Right lobe of liver (tissue), 4 donors: ENCODE measurements around the genes MUC21 and LTA.

- PRO-cap, 4 experiments: peak in 2 of 4 experiments; most common minus-strand start chr6:30659194 (in 1)
- RAMPAGE, long total RNA, 2 experiments: no peak in any of the 2 experiments
Observed at GRCh38 chr6:30658959-30659346, 12.0 kb downstream of the C6orf136 start.

- PRO-cap, 4 experiments: no peak in any of the 4 experiments
- RAMPAGE, long total RNA, 2 experiments: no peak in any of the 2 experiments
Observed at GRCh38 chr6:30757272-30758096, 13.1 kb upstream of the IER3 start.

GRCh38 chr6:30781392-30782589 lies 37.4 kb upstream of the IER3 start:
- PRO-cap, 4 experiments: peak in 4 of 4 experiments; most common plus-strand start chr6:30782223 (in 4); most common minus-strand start chr6:30781806 (in 4)
- RAMPAGE, long total RNA, 2 experiments: start-site peak on the plus strand in 1 of 2 experiments, at chr6:30781867-30782133 at its widest, 6 to 9 reads per replicate

DNA sequence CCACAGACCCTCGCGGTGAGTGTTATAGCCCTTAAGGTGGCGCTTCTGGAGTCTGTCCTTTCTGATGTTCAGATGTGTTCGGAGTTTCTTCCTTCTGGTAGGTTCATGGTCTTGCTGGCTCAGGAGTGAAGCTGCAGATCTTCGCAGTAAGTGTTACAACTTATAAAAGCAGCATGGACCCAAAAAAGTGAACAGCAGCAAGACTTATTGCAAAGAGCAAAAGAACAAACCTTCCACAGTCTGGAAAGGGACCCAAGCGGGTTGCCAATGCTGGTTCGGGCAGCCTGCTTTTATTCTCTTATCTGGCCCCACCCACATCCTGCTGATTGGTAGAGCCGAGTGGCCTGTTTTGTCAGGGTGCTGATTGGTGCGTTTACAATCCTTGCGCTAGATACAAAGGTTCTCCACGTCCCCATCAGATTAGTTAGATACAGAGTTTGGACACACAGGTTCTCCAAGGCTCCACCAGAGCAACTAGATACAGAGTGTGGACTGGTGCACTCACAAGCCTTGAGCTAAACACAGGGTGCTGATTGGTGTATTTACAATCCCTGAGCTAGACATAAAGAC lies 62.5 kb upstream of the IER3 start:
- PRO-cap, 4 experiments: no peak in any of the 4 experiments
- RAMPAGE, long total RNA, 2 experiments: no peak in any of the 2 experiments

GRCh38 chr6:30843865-30844555 lies 40.3 kb upstream of the DDR1 start:
- PRO-cap, 4 experiments: no peak in any of the 4 experiments
- RAMPAGE, long total RNA, 2 experiments: no peak in any of the 2 experiments

- PRO-cap, 4 experiments: no peak in any of the 4 experiments
- RAMPAGE, long total RNA, 2 experiments: no peak in any of the 2 experiments
Observed at GRCh38 chr6:30983629-30983957, at the start of gene MUC21. Gene MUC21, plus strand, starts transcription at chr6:30983718.

DNA sequence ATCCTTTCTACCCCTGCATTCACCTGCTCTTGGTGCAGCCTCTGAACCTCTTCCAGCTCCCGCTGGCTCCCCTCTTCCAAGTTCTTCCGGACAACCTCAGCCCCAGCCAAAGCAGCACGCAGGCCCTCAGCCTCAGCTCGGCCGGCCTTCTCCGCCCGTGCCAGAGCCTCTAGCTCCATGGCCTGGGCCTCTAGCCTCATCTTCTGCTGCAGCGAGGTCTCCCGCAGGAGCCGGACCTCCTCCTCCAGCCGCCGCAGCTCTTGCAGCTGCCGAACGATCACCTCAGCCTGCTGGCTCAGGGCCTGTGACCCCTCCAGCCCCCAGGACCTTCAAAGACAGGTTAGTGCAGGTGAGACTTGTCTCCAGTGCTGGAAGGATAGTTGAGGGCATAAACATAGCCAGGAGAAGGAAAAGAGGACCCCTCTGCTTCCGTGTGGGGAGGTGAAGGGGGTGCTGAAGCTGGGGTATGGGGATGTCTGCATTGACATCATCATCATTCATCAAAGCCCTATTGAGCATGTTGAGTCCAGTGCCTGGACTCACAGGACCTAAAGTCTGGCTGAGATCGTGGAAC lies 3.0 kb downstream of the CCHCR1 start:
- PRO-cap, 4 experiments: no peak in any of the 4 experiments
- RAMPAGE, long total RNA, 2 experiments: no peak in any of the 2 experiments

GRCh38 chr6:31164892-31165735 lies 5.4 kb downstream of the POU5F1 start:
- PRO-cap, 4 experiments: no peak in any of the 4 experiments
- RAMPAGE, long total RNA, 2 experiments: no peak in any of the 2 experiments

GRCh38 chr6:31175778-31176329 lies 5.4 kb upstream of the POU5F1 start:
- PRO-cap, 4 experiments: no peak in any of the 4 experiments
- RAMPAGE, long total RNA, 2 experiments: no peak in any of the 2 experiments

DNA sequence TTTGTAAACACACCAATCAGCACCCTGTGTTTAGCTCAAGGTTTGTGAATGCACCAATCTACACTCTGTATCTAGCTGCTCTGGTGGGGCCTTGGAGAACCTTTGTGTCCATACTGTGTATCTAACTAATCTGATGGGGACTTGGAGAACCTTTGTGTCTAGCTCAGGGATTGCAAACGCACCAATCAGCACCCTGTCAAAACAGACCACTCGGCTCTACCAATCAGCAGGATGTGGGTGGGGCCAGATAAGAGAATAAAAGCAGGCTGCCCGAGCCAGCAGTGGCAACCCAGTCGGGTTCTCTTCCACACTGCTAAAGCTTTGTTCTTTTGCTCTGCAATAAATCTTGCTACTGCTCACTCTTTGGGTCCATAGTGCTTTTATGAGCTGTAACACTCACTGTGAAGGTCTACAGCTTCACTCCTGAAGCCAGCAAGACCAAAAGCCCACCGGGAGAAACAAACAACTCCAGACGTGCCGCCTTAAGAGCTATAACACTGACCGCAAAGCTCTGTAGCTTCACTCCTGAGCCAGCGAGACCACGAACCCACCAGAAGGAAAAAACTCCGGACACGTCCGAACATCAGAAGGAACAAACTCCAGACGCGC lies 25.8 kb upstream of the POU5F1 start:
- PRO-cap, 4 experiments: peak in 4 of 4 experiments; most common plus-strand start position 284 of the sequence (in 3); most common minus-strand start position 127 of the sequence (in 3)
- RAMPAGE, long total RNA, 2 experiments: no peak in any of the 2 experiments

DNA sequence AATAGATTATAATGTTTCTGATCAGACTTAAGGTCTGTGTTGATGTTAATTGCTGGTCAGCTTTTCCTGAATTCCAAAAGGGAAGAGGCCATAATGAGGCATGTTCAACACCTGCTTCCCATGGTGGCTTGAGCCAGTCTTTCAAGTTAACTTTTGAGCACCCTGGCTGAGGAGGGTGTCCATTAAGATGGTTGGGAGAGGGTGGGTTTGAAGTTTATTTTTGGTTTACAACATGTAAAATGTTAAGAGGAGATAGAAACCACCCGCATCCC lies 6.7 kb downstream of the HLA-C start:
- PRO-cap, 4 experiments: no peak in any of the 4 experiments
- RAMPAGE, long total RNA, 2 experiments: no peak in any of the 2 experiments

DNA sequence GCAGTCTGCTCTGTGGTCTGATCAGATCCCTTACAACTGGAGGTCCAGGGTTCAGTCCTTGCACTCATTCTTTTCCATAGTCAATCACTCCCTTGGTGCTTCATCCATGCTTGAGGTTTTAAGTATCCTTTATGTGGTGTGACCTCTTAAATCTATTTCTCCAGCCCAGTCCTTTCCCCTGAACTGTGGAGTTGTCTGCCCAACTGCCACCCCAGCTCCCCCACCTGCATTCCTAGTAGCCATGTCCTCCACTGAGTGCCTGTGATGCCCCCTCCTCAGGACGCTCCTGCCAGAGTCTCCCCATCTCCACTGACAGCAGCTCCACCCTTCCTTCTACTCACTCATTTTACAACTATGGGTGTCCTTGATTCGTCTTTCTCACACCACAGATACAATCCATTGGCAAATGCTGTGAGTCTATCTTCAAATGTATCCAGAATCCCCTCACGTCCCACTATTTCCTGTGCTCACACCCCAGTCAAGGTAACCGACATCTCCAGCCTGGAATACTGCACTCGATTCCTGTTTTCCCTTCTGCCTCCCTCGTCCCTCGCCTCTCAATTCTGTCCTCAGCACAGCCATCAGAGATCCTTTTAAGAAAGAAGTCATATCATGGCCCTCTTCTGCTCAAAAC lies 4.8 kb downstream of the HLA-C start:
- PRO-cap, 4 experiments: no peak in any of the 4 experiments
- RAMPAGE, long total RNA, 2 experiments: no peak in any of the 2 experiments

GRCh38 chr6:31269409-31270233 lies 2.3 kb downstream of the HLA-C start:
- PRO-cap, 4 experiments: peak in 1 of 4 experiments; most common minus-strand start chr6:31269477 (in 1)
- RAMPAGE, long total RNA, 2 experiments: no peak in any of the 2 experiments

DNA sequence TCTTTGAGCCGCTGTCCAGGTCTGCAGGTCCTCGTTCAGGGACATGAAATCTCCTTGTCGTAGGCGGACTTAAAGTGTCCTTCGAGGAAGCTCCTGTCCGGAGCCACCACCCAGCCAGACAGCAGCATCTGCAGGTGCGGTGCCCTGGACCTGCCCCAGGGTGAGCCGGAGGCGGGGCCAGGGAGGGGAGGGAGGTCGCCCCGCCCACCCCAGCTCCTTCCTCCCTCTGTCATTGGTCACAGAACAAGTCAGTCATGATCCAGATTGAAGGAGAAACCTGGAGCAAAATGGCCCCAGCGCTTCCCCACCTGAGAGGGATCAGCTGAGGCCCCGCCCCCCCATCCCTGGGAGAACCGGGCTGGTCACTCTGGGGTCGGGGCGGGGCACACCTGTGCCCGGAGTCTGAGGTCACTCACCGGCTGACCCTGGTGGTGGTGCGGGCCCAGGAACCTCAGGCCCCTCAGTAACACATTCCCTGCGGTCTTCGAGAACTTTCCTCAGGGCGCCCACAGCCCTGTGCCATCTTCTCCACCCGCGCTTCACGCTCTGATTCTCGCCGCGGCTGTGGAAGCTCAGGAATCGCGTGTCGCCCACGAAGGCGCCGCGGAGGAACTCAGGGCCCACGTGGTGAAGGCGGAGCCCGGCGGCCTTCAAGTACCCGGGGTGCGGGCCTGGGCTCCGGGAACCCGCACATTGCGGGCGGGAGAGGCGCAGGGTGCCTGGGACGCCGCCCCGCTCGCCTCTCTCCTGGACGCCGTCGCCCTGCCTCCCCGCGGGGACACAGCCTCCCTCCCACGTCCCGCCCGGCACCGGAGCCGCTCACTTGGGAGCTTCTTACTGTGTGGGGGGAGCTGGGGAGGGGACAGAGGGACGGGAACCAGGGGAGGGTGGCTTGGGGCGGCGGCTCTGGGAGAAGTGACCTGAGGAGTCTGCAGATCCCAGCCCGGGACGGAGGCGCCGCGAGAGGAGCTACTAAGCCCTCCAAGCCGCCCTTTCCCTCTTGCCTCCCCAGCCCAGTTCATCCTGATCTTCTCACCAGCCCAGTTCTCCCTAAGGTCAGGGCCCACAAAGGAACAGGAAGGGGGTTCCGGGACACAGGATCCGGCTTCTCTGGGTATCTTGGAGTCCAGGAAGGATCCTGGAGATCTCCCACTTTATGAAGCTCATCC lies 36.4 kb upstream of the HLA-C start:
- PRO-cap, 4 experiments: peak in 2 of 4 experiments; most common plus-strand start position 381 of the sequence (in 2); most common minus-strand start position 118 of the sequence (in 1)
- RAMPAGE, long total RNA, 2 experiments: no peak in any of the 2 experiments

DNA sequence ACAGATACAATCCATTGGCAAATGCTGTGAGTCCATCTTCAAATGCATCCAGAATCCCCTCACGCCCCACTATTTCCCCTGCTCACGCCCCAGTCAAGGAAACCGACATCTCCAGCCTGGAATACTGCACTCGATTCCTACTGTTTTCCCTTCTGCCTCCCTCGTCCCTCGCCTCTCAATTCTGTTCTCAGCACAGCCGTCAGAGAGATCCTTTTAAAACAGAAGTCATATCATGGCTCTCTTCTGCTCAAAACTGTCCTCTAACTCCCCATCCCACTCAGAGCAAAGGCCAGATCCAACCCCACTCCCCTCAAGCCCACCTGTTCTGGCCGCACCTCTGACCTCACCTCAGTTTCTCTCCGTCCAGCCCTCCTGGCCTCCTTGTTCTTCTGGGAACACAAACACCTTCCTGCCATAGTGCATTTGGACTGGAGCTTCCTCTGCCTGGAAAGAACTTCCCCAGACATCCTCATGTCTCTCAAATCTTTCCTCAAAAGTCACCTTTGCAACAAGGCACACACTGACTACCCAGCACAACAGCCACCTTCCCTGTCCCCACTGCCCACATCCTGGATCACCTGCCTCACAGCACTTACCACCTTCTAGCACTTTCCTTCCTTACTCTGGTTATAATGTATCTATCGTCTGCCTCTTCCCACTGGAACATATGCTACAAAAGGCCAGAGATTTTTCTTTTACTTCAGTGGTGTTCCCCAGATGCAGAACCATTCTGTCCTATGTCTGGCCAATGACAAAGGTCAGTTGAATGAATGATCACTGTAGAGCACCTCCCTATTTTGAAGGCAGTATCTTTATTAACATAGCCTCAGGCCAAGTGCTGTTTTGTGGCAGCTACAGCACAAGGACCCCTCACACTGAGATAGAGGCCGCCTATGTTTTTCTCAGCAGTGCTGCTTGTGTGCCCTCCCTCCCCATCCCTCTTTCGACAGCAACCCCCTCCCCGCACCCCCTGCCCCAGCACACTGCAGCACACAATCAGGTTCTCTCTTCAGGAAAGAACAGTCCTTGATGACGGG lies 4.3 kb downstream of the HLA-B start:
- PRO-cap, 4 experiments: no peak in any of the 4 experiments
- RAMPAGE, long total RNA, 2 experiments: no peak in any of the 2 experiments

DNA sequence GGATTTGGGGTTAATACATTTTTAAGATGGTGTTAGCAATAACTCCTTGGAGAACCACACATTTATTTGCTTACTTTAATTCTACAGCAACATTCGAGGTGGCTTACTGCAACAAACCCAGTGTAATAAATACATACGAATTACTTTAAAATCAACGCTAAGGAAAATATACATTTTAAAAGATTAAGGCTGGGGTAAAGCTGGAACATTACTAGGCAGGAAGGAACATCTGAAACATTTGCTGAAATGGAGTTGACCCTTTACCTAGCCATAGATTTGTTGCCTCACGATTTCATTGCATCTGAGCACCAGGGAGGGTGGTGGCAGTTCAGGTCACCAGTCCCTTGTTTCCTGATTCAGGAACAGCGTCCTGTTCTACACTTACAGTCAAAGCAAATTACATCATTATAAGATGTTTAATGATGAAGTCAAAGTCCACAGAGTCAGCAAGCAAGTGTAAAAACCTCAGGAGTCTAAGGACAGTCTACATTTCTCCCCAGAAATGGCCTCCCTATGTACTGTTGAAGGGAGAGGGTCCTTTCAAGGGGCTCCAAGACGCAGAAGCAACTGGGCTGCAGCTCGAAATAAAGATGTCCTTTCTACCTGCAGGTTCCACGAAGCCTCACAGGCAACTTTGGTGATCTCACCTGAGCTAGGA lies 9.0 kb upstream of the MICA start:
- PRO-cap, 4 experiments: no peak in any of the 4 experiments
- RAMPAGE, long total RNA, 2 experiments: no peak in any of the 2 experiments

GRCh38 chr6:31473791-31475028 lies 23.7 kb upstream of the MICB start:
- PRO-cap, 4 experiments: no peak in any of the 4 experiments
- RAMPAGE, long total RNA, 2 experiments: no peak in any of the 2 experiments

GRCh38 chr6:31529386-31530109 lies 786 bp downstream of the MCCD1 start:
- PRO-cap, 4 experiments: no peak in any of the 4 experiments
- RAMPAGE, long total RNA, 2 experiments: no peak in any of the 2 experiments

DNA sequence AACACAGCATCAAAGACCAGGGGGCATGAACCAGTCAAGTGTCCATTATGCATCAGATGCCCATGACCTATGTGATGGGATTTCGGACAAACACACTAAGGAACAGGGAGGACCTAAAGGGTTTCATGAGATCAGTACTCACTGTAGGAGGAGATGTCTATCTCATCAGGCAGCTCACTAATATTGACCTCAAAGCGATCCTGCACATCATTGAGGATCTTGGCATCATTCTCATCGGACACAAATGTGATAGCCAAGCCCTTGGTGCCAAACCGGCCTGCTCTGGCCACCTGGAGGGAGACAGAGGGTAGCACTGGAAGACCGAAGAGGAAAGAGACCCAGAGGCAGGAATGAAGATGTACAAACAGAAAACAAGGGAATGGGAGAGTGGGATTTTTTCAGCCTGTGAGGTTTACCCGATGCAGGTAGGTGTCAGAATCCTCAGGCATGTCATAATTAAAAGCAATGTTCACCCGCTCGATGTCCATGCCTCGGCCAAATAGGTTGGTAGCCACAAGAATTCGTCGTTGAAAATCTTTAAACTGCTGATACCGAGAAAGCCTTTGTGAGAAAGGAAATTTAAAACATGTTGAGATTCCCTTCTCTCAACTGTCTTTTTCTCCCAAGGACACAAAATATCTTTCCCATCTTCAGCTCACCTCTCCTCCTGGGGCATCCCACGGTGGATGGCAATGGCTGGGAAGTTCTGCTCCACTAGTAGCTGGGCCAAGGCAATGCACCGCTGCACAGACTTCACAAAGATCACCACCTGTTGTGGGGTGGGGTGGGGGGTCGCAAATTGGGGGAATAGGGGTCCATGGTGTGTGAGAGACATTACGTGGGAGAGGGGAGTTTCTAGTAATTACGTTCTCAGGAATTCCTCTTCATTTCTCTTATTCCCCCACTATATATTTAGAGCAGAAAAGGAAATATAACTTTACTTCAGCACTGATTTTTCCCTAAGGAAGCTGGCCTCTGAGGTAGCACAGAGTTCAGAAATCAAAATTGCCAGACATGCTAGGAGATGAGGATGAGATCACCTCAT lies 2.2 kb downstream of the MCCD1 start:
- PRO-cap, 4 experiments: peak in 2 of 4 experiments; most common minus-strand start position 526 of the sequence (in 1)
- RAMPAGE, long total RNA, 2 experiments: no peak in any of the 2 experiments

DNA sequence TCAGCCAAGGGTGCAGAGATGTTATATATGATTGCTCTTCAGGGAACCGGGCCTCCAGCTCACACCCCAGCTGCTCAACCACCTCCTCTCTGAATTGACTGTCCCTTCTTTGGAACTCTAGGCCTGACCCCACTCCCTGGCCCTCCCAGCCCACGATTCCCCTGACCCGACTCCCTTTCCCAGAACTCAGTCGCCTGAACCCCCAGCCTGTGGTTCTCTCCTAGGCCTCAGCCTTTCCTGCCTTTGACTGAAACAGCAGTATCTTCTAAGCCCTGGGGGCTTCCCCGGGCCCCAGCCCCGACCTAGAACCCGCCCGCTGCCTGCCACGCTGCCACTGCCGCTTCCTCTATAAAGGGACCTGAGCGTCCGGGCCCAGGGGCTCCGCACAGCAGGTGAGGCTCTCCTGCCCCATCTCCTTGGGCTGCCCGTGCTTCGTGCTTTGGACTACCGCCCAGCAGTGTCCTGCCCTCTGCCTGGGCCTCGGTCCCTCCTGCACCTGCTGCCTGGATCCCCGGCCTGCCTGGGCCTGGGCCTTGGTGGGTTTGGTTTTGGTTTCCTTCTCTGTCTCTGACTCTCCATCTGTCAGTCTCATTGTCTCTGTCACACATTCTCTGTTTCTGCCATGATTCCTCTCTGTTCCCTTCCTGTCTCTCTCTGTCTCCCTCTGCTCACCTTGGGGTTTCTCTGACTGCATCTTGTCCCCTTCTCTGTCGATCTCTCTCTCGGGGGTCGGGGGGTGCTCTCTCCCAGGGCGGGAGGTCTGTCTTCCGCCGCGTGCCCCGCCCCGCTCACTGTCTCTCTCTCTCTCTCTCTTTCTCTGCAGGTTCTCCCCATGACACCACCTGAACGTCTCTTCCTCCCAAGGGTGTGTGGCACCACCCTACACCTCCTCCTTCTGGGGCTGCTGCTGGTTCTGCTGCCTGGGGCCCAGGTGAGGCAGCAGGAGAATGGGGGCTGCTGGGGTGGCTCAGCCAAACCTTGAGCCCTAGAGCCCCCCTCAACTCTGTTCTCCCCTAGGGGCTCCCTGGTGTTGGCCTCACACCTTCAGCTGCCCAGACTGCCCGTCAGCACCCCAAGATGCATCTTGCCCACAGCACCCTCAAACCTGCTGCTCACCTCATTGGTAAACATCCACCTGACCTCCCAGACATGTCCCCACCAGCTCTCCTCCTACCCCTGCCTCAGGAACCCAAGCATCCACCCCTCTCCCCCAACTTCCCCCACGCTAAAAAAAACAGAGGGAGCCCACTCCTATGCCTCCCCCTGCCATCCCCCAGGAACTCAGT lies at the start of gene LTA:
TSS of gene LTA (plus strand) at position 379 of the 1,286 bp plus-strand sequence.
- PRO-cap, 4 experiments: peak in 3 of 4 experiments; most common minus-strand start position 790 of the sequence (in 2)
- RAMPAGE, long total RNA, 2 experiments: no peak in any of the 2 experiments